ENCODE measurements around a stretch of chr3.

DNA sequence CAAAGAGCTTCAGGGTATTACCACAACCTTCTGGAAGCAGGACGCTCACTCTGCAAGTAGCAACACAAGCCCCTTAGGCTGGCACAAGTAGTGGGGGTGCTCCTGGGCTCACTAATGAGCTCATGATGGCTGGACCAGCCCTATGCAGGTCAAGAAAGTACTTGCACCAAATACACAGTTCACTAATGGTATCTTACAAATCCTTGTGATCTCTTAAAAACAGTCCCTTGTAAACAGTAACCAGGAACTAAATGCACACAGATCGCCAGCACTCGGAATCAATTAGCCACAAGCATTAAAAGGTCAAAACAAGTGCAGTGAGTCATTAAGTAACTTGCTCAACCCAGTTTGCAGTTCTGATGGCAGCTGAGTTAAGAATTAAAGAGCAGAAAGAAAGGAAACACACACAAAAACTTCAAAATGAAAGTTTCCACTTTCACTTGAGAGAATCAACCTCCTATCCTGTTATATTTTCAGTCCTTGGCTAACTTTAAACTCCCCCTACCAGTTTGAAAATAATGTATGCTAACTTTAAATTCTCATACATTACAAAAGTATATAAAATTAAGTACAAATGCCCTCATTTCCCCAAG lies 43.2 kb downstream of the ARHGEF3 start:
- PRO-cap, 2 experiments = no peak in any of the 2 experiments

DNA sequence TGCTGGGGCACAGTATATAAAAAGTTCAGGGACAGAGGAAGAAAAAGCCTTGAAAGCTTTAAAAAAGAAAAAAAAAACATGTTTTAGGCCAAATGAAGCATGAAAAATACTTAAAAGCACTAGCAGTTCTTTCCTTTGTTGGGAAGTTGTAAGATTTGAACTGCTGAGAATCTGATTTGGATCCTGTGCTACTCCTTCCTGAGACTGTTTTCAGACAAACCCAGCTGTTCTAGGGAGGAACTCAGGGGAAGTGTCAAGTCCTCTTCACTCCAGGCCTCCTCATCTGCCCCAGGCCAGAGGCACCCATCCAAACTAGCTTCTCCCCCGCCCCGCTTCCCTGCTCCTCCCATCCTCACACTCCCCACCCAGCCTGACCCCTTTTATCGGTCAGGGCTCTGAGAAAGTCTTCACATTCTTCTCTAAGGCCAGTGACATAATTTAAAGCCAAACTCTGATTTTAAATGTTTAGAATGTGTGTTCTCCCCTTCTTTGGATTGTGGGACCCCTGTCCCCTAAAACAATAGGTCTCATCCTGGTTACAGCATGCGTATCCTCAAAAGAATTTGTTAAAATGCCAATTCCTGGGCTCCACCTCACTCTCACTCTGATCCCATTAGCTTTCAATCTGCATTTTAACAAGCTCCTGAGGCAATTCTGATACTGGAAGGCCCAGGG lies 4.8 kb downstream of the IL17RD start:
- PRO-cap, 2 experiments = no peak in any of the 2 experiments

GRCh38 chr3:57169984-57170564 lies 4.9 kb upstream of the IL17RD start:
- PRO-cap, 2 experiments = peak in 1 of 2 experiments; most common minus-strand start chr3:57170253 (in 1)

GRCh38 chr3:57450618-57451313 lies 93.4 kb downstream of the DNAH12 start:
- PRO-cap, 2 experiments = no peak in any of the 2 experiments

GRCh38 chr3:57797188-57797697 lies 41.1 kb downstream of the SLMAP start:
- PRO-cap, 2 experiments = no peak in any of the 2 experiments

GRCh38 chr3:57883085-57883780 lies 125.0 kb upstream of the FLNB start:
- PRO-cap, 2 experiments = no peak in any of the 2 experiments

DNA sequence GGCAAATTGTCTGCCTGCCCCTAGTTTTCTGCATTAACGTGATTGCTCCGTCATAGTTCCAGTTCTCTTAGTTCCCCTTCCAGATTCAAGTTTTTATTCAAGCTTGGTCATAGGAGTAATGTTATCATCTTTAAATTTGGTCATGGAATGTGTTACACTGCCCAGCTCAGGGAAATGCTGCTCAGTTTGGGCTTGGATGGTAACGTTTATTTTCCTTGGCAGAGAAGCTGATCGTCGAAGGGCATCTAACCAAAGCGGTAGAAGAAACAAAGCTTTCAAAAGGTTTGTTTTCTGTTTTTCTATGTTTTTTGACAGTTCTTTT lies 118.4 kb upstream of the FLNB start:
- PRO-cap, 2 experiments = peak in 2 of 2 experiments; most common plus-strand start position 184 of the sequence (in 2); most common minus-strand start position 69 of the sequence (in 2)

GRCh38 chr3:57896062-57896639 lies 112.1 kb upstream of the FLNB start:
- PRO-cap, 2 experiments = no peak in any of the 2 experiments

- PRO-cap, 2 experiments = no peak in any of the 2 experiments
Measured at GRCh38 chr3:57942794-57943411, 65.3 kb upstream of the FLNB start.

GRCh38 chr3:57974670-57975511 lies 33.3 kb upstream of the FLNB start:
- PRO-cap, 2 experiments = no peak in any of the 2 experiments

DNA sequence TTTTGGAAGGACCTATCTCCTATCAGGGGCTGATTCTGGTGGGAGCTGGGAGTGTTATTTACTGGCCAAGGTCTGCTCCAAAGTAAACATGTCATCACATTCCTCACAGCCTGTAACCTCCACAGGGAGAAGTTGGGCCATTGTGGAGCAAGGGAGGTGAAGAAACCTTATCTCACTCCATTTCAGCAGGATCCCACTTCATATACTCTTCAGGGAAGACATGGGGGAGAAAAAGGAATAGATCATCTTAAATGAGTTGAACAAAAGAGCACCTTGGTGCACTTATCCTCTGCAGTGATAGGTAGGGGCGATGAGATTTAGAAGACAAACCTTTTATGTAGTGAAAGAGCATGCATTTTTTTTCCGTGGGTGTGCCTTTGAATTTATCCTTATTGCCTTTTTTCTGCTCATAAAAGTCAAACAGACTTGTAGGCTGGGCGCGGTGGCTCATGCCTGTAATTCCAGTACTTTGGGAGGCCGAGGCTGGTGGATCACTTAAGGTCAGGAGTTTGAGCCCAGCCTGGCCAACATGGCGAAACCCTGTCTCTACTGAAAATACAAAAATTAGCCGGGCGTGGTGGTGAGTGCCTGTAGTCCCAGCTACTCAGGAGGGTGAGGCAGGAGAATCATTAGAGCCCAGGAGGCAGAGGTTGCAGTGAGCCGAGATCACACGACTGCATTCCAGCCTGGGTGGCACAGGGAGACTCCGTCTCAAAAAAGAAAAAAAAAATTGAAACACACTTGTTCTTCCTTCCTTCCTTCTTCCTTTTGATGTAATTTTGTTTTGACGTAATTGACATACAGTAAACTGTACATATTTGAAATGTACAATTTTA lies 15.5 kb upstream of the FLNB start:
- PRO-cap, 2 experiments = no peak in any of the 2 experiments

- PRO-cap, 2 experiments = no peak in any of the 2 experiments
Measured at GRCh38 chr3:58027649-58028386, 19.6 kb downstream of the FLNB start.

GRCh38 chr3:58048915-58049922 lies 41.0 kb downstream of the FLNB start:
- PRO-cap, 2 experiments = no peak in any of the 2 experiments

DNA sequence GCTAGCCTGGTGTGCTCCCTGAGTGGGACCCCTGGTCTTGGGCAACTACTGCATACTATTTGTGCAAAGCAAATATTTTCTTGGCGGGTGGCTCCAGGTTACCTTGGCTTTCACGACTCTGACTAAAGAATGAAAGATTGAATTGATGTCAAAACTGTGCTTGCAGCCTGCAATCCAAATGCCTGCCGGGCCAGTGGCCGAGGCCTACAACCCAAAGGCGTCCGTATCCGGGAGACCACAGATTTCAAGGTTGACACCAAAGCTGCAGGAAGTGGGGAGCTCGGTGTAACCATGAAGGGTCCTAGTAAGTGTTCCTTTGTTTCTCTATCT lies 93.8 kb downstream of the FLNB start:
- PRO-cap, 2 experiments = no peak in any of the 2 experiments

GRCh38 chr3:58143572-58144034 lies 67.2 kb downstream of the DNASE1L3 start:
- PRO-cap, 2 experiments = no peak in any of the 2 experiments

GRCh38 chr3:58200978-58201351 lies 9.8 kb downstream of the DNASE1L3 start:
- PRO-cap, 2 experiments = no peak in any of the 2 experiments

GRCh38 chr3:58471277-58471929 lies 20.5 kb upstream of the KCTD6 start:
- PRO-cap, 2 experiments = no peak in any of the 2 experiments

GRCh38 chr3:58486939-58487614 lies 4.8 kb upstream of the KCTD6 start:
- PRO-cap, 2 experiments = no peak in any of the 2 experiments

- PRO-cap, 2 experiments = peak in 1 of 2 experiments; most common minus-strand start chr3:58629045 (in 1)
Measured at GRCh38 chr3:58628819-58629141, 37.8 kb downstream of the FAM3D start.

- PRO-cap, 2 experiments = no peak in any of the 2 experiments
Measured at GRCh38 chr3:59368452-59368870, 318.6 kb upstream of the CFAP20DC start.

All from right ventricle myocardium (tissue), 1 donor.